ENCODE measurements around a stretch of chr1.

- PRO-cap, result no peak
Measured at GRCh38 chr1:31784509-31785204, 20.5 kb upstream of the ADGRB2 start.

DNA sequence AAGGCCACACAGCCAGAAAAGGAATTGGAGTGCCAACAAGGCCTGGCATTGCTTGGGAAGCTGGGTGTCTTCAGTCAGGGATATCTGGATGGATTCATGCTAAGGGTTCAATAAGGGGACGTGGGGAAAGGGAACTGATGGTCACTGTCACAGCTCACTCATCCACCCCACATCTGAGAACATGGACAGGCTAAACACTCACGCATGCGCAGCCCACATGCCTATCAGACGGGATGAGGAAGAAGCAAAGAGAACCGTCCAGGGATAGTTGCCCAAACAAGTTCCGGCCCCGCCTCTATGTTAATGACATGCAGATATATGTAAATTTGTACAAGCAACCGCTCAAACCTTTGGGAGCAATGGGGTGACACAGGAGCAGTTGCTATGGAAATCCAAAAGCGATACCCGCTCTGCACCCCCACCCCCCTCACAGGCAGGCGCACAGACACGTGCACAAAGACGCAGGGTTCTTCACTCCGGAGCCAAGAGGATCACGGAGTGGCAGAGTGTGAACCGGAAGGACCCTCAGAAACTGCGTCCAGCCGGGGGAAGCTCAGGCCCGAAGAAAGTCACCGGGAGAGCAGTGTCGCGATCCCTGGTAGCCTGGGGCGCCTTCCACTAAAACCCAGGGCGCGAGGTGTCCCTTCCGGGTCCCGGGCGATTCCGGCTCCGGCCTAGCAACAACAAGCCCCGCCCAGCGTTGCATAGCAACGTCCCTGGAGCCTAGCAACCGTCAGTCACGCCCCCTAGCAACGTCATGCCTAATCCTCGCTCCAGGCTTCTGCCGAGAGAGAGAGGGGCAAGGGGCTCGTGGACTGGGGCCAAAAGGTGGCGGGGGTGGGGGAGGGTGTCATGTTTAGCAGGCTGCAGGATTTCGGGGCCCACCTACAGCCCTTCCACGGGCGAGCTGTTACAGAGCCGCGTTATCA is 24.1 kb upstream of the ADGRB2 start:
- PRO-cap, result unidirectional peak, plus-strand start at position 227 of the sequence; bidirectional peak, plus-strand start at position 749 of the sequence, minus-strand start at position 620 of the sequence

DNA sequence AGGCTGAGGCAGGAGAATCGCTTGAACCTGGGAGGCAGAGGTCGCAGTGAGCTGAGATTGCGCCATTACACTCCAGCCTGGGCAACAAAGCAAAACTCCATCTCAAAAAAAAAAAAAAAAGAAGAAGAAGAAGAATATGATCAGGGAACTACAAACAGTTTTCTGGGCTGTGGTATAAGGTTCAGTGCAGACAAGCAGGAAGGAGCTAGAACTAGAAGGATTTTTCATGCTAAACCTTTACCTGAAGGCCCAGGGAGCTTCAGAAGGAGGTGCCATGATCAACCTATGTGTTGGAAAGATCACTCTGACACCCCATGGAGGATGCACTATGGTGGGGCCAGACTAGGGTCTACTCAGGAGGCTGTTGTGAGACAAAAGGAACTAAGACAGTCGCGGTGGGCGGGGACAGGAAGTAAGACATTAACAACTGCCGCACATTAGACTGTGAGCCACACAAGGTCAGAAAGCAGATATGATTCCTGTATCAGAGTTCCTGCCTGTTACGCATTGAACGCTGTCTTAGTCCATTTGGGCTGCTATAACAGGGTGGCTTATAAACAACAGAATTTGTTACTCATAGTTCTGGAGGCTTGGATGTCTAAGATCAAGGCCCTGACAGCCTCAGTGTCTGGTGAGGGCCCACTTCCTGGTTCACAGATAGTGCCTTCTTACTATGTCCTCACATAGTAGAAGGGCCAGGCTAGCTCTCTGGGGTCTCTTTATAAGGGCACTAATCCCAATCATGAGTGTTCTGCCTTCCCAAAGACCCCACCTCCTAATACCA is 49.0 kb downstream of the PTP4A2 start:
- PRO-cap, result unidirectional peak, plus-strand start at position 487 of the sequence

GRCh38 chr1:31977302-31978141 is 36.1 kb upstream of the KHDRBS1 start:
- PRO-cap, result no peak

- PRO-cap, result no peak
Measured at GRCh38 chr1:32040536-32041253, 27.0 kb downstream of the KHDRBS1 start.

DNA sequence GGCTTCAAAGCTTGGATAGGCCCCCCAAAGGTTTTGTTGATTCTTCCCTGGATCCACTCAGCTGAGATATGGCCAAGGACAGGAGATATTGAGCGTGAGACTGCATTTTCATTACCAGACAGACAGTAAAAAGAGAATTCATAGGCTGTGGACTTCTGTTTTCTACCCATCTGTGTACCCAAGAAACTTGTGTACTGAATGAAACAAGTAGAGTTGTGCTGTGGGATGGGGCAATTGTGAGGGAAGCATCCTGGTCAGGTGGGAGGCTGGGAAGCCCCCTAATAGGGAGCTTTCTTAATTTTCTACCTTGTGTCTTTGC is 12.9 kb upstream of the TMEM39B start:
- PRO-cap, result no peak

GRCh38 chr1:32108248-32109027 is 582 bp downstream of the KPNA6 start:
- PRO-cap, result no peak

GRCh38 chr1:32234586-32235481 is 12.2 kb upstream of the FAM167B start:
- PRO-cap, result no peak

DNA sequence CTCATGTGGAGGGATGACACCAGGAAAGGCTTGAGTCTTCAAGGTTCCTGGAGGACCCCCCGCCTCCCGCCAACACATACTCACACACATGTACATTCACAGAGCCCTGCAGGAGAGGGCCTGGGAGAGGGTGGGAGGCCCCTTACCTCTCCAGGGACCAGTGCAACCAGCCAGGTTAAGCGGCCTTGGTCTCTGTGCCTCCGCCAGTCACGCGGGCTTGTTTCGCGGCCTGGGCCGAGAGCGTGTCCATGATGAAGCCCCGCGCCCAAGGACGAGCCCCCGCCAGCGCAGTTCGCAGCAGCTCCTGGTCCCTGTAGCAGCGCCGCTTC is 7.3 kb upstream of the FAM167B start:
- PRO-cap, result no peak

- PRO-cap, result no peak
Measured at GRCh38 chr1:32257067-32257310, 5.9 kb downstream of the LCK start.

- PRO-cap, result no peak
Measured at GRCh38 chr1:32275353-32275931, 16.4 kb upstream of the HDAC1 start.

DNA sequence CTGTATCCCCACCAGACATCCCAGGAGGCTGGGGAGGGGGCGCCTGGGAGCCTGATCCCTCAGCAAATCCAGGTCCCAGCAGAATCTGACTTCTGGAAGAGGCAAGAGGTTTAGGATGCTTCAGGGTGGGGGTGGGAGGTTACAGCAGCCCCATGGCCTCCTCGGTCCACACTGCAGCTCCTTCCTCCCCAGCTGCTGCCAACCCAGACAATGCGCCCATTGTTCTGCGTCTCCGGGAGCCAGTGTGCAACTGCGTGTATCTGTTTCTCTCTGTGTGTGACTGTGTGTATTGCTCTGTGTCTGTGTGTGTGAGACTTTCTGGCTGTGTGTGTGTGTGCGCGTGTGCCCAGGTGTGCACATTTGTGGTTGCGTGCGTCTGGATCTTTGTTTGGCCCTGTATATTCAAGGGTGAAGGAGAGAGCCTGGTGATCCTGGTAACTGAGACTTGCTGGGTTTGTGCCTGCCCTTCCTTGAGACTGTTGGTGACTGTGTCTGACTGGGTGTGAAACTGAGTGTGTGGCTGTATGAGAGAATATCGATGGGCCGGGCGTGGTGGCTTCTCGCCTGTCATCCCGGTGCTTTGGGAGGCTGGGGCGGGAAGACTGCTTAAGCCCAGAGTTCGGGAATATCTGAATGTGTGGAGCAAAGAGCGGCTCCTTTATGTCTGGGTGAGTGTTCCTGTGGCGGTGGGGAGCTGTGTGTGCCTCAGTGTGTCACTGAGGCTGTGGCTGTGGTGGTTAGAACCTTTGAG is 2.4 kb upstream of the MARCKSL1 start:
- PRO-cap, result no peak

DNA sequence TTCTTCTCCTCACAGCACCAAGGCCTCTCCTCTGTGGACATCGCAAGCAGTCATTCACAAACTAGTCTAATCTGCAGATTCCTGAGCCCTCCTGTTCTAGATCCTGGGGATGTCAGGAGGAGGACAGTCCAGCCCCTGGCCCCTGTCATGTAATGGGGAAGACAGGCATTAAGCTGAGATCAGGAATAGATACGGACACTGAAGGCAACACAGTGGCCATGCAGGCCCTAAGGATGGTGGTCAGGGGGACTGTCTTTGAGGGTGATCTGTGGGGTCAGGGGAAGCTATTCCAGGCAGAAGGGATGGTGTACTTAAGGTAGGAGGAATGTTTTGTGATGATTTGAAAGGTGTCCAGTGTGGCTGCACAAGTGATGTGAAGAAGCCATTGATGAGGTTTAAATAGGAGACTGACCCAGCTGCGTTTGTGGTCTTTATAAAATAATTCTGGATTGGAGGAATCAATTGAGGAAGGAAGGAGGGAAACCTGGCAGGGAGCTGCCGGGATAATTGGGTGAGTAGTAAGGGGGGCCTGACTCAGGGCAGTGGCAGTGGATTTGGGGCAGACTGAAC is 6.9 kb downstream of the FAM229A start:
- PRO-cap, result no peak

DNA sequence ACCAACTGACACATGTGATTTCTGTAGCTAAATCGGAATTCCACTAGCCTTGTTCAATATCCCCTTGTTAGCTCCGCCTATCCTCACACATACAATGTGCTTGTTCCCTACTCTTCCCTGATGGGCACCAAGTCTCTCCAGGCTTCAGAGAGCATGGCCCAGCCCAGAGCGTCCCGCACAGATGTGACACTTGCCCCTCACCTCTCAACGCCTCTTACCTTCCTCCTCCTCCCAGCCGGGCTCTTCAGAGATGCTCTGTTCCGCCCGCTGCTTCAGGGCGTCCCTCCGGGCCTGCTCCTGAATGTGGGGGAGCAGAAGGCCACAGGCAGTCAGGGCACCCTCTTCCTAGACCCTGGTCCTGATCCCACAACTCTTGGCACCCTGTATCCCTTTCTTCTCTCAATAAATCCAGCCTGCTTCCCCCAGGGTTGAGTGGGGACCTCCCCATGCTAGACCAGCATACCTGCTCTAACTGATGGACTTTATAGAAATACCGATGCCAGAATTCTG is 15.5 kb downstream of the TSSK3 start:
- PRO-cap, result no peak

DNA sequence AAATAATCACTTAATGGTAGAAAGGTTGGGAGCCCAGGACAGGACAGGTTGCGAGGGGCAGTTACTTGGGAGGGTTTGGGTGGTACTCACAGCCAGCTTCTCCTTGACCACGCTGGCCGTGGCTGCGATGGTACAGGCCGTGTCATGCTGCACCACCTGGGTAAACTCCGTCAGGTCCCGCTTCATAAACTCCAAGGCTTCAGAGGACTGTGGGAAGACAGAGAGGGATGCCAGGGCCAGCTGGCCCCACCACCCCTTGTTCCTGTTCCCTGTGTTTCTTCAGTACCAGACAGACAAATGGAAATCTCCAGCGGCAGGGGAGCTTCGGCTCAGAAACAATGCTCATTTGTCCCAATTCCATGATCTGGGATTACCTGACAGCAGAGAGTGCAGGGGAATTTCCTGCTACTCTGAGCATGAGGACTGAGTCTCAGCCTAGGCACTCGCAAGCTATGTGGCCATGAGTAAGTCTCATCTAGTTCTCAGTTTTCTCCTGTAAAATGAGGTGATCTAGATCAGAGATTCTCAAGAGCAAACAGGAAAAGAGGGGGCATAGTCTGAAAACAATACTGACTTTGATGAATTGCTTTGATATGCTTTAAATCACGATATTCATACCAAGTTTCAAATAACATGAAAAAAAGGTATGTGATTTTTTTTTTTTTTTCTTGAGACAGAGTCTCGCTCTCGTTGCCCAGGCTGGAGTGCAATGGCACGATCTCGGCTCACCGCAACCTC is 7.4 kb downstream of the BSDC1 start:
- PRO-cap, result no peak

DNA sequence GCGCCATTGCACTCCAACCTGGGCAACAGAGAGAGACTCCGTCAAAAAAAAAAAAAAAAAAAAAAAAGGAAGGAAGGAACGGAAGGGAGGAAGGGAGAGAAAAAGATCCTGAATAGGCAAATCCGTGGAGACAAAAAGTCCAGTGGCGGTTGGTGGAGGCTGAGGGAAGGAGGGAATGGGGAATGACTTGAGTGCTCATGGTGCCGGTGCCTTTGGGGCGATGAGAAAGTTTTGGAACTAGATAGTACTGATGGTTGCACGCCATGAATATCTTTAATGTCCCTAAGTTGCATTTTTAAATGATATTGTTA is 35.1 kb downstream of the ZBTB8B start:
- PRO-cap, result unidirectional peak, plus-strand start at position 137 of the sequence

- PRO-cap, result no peak
Measured at GRCh38 chr1:32733526-32734294, 7.9 kb upstream of the KIAA1522 start.

- PRO-cap, result no peak
Measured at GRCh38 chr1:32780104-32780393, 37.1 kb downstream of the YARS1 start.

DNA sequence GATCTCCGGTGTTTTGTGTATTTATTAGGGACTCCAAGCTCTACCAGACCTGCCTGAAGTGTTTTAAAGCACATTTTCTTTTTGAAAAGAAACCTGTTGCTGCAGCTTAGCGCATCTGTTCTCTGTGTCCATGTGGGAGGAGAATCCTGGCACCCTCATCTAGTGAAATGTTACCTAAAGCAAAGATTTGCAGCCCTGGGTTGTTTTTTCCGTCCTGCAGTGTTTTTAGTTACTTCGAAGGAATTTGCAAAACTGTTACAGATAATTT is 978 bp downstream of the S100PBP start:
- PRO-cap, result no peak

GRCh38 chr1:32869852-32870265 is 853 bp downstream of the FNDC5 start:
- PRO-cap, result no peak